Bronchus fibroblast of lung (primary cell): ENCODE measurements around a stretch of chr7.

- RAMPAGE, long total RNA, result no peak
Observed at GRCh38 chr7:159097649-159098330, 46.9 kb downstream of the VIPR2 start.